Urinary bladder (tissue), 3 donors: ENCODE measurements around a stretch of chr17.

DNA sequence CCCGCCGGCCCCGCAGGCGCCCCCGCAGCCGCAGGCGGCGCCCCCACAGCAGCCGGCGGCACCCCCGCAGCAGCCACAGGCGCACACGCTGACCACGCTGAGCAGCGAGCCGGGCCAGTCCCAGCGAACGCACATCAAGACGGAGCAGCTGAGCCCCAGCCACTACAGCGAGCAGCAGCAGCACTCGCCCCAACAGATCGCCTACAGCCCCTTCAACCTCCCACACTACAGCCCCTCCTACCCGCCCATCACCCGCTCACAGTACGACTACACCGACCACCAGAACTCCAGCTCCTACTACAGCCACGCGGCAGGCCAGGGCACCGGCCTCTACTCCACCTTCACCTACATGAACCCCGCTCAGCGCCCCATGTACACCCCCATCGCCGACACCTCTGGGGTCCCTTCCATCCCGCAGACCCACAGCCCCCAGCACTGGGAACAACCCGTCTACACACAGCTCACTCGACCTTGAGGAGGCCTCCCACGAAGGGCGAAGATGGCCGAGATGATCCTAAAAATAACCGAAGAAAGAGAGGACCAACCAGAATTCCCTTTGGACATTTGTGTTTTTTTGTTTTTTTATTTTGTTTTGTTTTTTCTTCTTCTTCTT lies 3.2 kb downstream of the SOX9 start:
- PRO-cap = no peak
- RAMPAGE, long total RNA = no peak

GRCh38 chr17:72191871-72192257 lies 71.0 kb downstream of the SOX9 start:
- PRO-cap = no peak
- RAMPAGE, long total RNA = no peak

DNA sequence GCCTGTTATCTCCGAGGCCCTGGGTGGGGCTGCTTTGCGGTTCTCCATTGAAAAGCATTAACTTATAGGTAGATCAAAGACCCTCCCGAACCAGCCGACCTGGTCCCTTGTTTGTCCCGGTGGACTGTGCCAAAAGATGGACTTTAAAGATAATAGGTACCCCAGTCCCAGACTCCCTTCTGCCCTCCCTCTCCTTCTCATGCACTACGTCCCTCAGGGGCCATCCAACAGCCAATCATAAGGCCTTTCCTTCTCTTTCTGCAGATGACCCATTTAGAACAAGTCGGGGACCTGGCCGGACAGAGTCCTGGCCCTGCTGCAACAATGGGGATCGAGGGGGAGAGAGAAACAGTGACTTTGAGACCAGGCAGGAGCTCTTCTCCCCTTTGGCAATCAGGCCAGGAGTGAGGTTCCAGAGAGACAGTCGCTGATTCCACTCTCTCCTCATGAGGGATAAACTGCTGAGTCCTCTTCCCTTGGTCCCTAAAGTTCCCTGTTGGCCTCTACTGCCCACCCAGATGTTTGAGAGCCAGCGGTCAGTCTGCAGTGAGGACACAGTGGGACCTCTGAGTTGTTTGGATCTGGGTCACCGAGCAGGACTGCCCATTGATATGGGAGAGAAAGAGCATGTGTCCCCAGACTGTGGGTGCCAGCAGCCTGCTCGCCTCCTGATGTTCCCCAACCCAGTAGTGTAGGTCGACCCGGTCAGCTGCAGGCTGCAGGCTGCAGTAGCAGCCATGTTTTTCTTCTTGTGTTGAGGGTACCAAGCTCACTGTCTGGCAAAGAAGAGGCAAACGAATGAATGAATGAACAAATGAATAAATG lies 292.9 kb downstream of the SOX9 start:
- PRO-cap = no peak
- RAMPAGE, long total RNA = no peak

DNA sequence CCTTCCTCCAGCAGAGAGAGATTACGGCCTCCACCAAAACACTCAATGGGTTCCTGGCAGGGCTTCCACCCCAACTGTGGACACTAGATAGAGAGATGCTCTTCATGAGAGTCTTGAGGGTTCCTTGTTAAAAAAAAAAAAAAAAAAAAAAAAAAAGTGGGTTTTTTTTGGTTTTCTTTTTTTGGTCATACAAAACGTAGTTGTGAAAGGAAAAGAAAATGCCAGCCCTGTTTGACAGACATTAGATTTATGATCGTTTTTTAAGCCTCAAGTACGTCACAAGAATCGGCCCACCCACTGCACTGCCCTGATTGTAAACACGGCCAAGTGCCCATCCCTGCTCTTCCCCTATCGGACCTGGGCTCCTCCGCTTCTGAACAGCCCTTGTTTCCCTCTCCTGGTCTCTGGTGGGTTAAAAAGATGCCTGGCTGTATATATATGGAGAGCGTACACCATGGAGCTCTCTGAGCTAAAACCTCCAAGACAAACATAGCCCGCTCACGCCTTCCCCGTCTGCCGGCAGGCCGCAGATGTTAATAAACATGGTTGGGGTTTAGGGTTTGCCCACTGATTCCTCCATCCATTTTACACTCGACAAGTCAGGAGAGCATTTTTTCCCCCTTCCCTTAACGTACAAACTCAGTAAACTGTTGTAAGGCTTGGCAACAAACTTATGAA lies 325.7 kb downstream of the SOX9 start:
- PRO-cap = no peak
- RAMPAGE, long total RNA = no peak

DNA sequence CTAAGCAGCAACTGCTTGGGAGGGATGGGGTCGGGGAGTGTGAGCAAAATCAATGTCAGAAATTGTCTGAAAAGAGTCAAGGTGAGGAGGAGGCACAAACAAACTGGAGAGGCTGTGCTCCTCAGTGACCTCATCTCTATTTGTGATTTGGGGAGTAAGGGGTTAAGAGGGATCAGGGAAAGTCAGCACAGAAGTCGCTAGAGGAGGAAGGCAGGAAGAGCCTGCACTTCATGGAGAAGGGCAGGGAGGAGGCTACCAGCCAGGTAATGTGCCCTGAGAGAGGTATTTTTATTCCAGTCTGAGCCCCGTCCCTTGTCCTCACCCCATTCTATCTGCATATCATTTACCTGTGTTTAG lies 332.2 kb downstream of the SOX9 start:
- PRO-cap = no peak
- RAMPAGE, long total RNA = no peak

DNA sequence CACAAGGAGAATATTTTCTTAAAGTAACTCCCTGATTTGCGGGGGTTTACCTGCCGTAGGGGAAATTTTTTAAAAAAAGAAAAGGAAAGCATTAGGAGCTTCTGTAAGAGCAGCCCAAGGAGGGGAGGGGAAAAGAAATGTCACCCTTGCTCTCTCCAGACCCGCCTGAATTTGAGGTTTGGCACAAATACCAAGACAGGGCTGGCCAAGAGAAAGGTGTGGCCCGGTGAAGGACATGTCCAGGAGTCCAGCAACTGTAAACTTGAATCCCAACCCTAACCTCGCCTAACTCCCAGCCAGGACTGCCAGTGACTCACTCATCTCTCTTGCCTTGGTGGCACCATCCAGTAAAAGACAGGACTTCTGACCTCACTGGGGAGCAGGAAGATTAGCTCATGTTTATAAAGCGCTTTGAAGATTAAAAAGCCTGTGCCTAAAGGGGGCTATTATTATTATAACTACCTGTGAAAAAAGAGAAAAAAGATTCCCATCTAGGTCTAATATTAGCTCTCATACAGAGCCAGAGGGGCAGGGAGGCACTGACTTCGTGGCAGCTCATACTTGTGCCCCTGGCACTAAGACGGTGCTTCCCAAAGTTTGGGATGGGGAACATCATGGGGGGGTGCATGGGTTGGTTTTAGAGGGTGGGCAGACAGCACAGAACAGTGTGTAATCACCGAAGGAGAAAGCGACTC lies 335.3 kb downstream of the SOX9 start:
- PRO-cap = no peak
- RAMPAGE, long total RNA = no peak

DNA sequence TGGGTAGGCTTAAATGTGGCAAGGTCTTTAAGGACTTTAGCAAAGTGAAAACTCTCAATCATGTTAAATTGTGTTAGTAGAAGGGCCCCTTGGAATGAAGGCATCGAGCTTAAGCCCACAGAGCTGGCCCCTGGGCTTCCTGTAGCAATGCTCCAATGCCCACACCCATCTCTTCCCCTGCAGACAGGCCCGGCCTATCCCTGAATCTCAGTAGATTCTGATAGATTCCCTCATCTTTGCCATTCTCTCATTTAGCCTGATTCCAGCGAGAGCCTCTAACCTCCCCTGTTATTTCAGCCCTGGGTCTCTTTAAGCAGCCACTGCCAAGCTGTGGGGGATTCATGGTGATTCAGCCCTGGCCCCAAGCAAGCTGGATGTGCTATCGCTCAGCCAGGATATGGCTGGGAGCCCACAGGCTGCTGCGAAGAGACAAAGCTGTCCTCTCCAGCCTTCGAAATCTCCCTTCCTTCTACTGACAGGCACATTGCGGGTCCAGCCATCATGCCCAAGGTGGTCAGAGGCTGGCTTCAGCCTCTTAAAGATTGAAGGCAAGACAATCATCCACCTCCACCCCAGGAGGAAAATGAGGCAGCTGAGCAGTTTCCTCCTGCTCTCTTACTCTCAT lies 394.0 kb downstream of the SOX9 start:
- PRO-cap = no peak
- RAMPAGE, long total RNA = no peak

DNA sequence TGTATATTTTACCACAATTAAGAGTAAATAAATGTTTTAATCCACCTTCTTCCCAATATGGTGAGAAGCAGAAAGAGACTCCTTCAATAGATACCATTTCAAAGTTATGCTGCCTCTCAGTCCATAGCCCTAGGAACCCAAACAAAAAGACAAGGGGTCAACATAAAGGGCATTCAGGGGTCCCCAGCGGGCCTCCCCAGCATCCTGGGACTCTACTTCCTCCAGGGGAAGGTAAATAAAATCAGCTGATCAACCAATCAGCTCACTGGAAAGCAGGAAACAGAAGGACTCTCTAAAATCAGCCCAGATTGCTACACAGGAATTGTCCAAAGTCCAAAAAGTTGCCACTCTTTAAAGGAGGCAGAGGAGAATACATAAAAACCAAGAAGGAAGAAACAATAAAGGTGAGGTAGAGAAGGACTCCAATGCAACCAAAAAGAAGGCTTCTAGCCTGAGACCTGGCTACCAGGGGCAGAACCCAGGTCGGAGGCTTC lies 404.4 kb downstream of the SOX9 start:
- PRO-cap = no peak
- RAMPAGE, long total RNA = no peak

GRCh38 chr17:72614279-72614974 lies 478.1 kb downstream of the SLC39A11 start:
- PRO-cap = no peak
- RAMPAGE, long total RNA = no peak

GRCh38 chr17:72639594-72640267 lies 452.8 kb downstream of the SLC39A11 start:
- PRO-cap = no peak
- RAMPAGE, long total RNA = no peak

- PRO-cap = no peak
- RAMPAGE, long total RNA = no peak
Observed at GRCh38 chr17:72719362-72720701, 372.7 kb downstream of the SLC39A11 start.

DNA sequence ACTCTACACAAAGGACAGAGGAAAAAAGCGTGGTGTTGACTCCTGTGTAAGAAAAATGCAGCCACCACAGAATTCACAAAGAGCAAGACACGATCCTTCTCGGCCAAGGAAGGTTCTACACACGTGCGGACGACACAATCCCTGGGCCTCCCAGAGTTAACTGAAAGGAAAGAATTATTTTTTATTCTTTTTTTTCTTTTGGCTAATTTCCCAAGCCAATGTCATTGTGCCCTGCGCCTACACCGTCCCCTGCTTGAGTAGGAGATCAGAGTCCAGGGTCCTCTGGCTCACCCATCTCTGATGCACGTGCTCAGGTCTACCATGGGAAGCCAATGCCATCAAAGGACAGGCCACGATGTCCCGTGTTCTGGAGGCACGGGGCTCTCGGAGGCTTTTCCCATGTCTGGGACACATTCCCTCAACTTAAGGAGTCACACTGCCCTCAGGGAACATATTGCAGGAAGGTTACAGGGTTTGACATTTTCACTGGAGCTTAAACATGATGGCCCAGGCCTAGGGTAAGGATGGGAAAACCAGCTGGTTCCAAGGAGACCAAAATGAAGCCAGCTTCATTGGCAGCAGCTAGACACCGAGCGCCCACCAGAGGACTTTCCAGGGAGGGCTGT lies 123.7 kb downstream of the SLC39A11 start:
- PRO-cap = unidirectional peak, minus-strand start at position 154 of the sequence
- RAMPAGE, long total RNA = no peak

DNA sequence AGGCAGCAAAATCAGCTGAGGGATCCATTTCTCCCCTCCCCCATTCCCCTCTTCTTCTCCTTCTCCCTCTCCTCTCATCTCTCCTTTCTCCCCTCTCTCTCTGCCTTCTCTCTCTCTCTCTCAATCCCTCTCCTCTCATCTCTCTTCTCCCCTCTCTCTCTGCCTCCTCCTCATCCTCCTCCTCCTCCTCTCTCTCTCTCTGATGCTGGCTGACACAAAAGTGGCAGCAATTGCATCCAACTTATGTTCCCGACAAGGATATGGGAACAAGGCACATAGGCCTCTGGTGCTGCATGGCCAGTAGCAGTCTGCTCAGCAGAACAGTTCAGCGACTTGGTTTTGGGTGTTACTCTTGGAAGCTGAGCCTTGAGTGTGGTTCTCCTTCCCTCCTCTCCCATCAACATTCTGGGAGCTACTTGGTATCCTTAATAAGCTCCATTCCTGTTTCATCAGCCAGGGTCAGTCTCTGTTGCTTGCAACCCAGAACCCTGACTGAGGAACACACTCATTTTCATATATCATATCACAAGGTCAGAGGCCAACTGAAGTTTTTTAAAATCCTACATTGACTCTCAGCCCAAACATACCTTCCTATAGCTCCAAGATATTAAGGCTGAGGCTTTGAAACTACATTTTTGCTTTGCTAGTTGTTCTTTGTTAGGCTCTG lies 92.2 kb downstream of the SLC39A11 start:
- PRO-cap = no peak
- RAMPAGE, long total RNA = no peak

- PRO-cap = no peak
- RAMPAGE, long total RNA = no peak
Observed at GRCh38 chr17:73227333-73227834, 4.8 kb downstream of the FAM104A start.

DNA sequence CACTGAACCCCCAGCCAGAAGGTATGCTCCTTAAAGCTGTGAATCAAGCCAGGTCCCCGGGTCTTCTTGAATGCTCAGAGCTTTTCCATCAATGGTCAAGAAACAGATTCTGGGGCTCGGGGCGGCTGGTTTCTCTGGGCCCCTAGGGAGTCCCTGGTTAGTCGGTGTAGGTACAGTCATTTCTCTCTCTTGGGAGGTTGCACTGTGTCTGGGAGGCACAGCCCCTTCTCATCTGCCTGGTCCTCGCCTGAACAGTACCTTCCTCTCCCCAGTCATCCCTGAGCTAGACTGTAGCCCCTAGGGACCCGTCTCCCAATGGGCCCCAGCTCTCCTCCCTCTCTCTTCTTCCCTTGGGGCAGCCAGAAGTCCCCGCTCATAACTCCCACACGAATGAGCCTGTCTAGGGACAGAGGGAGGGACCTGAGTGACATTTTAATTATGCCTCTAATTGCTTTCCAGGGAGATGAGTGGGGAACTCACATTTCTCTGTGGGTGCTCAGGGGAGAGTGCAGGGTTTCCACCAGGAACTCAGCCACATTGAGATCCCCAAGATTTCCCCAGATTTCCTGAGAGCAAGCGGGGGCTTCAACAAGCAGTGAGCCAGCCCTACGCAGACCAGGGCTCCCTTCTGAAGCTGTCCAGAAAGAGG lies 20.3 kb upstream of the CPSF4L start:
- PRO-cap = no peak
- RAMPAGE, long total RNA = no peak

GRCh38 chr17:73288334-73289491 lies 23.1 kb downstream of the CDC42EP4 start:
- PRO-cap = bidirectional peak, plus-strand start at chr17:73288699, minus-strand start at chr17:73288581
- RAMPAGE, long total RNA = no peak

DNA sequence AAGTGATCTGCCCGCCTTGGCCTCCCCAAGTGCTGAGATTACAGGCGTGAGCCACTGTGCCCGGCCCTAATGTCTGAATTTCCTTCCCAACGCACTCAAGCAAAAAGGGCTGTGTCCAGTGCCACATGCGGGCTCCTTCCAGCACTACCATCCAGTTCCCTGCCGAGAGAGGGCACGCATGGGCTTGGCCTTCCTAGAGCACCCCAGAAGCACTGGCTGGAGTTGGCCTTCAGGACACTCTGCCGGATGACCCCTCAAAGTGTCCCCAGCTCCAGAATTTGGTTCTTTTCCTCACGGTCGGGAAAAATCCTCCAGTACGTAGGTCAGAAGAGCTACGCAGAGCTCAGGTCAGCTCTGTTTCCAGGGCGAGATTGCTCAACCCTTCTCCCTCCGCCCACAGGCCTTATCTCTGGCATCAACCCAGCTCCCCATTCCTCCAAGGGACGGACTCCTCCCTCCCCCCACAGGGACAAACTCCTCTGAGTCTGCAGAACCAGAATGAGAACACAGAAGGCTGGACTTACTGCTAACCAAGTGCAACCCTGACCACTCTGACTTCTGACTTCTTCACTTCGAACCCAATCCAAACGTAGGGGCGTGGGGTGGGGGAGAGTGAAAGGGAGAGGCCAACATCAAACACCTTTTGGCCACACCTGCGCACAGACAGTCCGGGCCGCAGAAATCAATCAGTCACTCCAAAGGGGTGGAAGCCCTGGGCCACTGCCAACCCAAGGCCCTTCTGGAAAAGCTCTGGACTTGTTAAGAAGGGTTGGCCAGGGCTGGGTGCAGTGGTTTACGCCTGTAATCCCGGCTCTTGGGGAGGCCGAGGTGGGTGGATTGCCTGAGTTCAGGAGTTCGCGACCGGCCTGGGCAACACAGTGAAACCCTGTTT lies 3.6 kb downstream of the CDC42EP4 start:
- PRO-cap = bidirectional peak, plus-strand start at position 501 of the sequence, minus-strand start at position 373 of the sequence; bidirectional peak, plus-strand start at position 766 of the sequence, minus-strand start at position 557 of the sequence
- RAMPAGE, long total RNA = no peak

- PRO-cap = no peak
- RAMPAGE, long total RNA = no peak
Observed at GRCh38 chr17:73348897-73349537, 37.2 kb upstream of the CDC42EP4 start.

DNA sequence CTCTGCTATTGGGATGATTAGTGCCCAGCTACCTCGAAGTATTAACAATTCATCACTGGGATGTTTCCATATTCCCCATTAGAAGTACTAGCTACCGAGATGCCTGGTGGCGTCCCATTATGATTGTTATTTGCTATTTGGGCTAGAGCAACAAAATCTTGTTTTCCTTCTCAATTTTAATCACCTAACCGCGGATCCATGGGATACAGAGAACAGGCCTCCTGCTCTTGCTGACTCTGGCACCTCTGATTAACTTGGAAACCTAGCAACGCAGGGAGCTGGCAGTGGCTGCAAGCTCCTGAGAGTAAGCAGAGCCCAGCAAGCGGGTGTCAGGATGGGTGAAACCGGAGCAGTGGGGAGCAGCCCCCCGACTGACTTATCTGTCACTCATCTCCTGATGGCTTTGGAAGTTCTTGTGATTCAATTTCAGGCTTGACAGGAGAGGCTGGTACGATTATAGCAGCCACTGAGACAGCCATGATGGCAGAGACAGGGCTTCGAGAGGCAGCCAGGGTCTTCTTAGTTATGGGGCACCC lies 45.5 kb upstream of the CDC42EP4 start:
- PRO-cap = no peak
- RAMPAGE, long total RNA = no peak

DNA sequence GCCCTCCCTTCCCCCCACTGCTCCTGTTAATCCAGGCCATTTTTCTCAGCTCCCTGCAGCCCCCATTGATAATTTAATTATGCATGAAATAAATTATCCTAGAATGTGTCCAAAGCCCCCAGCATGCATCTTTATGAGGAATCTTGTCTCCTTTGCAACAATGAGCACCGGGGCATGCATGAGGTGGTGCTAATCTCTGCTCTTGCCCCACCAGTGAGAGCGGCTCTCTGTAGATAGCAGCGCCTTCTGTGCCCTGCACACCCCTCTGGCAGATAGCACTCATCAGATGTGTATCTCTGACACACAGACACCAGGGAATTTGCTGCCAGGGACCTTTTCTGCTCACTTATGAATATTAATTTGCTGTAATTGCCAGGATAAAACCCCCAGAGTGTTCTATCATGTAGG lies 140.2 kb upstream of the CDC42EP4 start:
- PRO-cap = no peak
- RAMPAGE, long total RNA = no peak